ENCODE measurements around the genes DPPA3, FOXJ2 and A2ML1.

DNA sequence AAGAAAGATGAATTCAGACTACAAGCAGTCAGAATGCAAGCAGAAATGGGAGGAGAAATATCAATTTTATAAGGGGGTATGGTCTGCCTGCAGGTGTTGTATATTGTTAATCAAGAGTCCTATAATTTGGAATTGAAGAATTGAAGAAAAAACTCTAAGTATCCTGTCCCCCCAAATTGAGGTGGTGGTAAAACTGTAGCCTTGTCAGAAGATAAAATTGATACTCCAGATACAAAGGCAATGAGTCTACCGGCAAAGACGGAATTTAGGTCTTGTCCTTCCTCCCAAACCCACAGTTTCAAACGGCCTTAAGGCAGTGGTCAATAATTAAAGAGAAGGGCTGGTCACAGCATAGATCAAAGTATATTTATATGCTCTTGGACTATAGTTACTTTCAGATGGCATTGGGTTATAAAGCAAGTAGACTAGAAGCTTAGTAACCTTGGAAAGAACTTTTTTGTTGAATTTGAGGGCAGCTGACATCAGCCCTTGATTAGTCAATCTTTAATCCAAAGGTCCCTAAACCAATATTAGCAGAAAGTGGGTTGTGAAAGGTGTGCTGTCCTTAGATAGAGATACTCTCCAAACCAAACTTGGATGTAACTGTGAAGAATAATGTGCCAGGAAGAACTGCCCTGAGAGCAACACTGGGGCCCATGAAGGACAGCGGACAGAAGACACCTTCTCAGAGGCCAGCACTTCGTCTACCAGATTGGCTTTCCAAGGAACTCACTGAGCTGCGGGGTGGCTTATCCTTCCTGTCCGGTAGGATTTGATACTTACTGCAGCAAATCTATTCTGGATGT lies 10.7 kb downstream of the CD163 start:
- PRO-cap, result no peak

- PRO-cap, result no peak
These were observed at the start of gene DPPA3 for GRCh38 chr12:7711373-7711731. TSS of gene DPPA3 (plus strand) at chr12:7711433.

- PRO-cap, result no peak
These were observed 25.1 kb downstream of the SLC2A14 start for GRCh38 chr12:7847508-7848049.

DNA sequence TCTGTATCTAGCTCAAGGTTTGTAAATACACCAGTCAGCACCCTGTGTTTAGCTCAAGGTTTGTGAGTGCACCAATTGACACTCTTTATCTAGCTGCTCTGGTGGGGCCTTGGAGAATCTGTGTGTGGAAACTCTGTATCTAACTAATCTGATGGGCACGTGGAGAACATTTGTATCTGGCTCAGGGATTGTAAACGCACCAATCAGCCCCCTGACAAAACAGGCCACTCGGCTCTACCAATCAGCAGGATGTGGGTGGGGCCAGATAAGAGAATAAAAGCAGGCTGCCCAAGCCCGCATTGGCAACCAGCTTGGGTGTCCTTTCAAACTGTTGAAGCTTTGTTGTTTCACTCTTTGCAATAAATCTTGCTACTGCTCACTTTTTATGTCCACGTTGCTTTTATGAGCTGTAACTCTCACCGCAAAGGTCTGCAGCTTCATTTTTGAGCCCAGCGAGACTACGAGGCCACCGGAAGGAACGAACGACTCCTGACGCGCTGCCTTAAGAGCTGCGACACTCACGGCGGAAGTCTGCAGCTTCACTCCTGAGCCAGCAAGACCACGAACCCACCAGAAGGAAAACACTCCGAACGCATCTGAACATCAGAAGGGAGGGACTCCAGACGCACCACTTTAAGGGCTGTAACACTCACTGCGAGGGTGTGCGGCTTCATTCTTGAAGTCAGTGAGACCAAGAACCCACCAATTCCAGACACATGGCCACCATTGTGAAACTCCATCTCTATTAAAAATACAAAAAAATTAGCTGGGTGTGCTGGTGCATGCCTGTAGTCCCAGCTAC lies 9.8 kb downstream of the SLC2A14 start:
- PRO-cap, result no peak

DNA sequence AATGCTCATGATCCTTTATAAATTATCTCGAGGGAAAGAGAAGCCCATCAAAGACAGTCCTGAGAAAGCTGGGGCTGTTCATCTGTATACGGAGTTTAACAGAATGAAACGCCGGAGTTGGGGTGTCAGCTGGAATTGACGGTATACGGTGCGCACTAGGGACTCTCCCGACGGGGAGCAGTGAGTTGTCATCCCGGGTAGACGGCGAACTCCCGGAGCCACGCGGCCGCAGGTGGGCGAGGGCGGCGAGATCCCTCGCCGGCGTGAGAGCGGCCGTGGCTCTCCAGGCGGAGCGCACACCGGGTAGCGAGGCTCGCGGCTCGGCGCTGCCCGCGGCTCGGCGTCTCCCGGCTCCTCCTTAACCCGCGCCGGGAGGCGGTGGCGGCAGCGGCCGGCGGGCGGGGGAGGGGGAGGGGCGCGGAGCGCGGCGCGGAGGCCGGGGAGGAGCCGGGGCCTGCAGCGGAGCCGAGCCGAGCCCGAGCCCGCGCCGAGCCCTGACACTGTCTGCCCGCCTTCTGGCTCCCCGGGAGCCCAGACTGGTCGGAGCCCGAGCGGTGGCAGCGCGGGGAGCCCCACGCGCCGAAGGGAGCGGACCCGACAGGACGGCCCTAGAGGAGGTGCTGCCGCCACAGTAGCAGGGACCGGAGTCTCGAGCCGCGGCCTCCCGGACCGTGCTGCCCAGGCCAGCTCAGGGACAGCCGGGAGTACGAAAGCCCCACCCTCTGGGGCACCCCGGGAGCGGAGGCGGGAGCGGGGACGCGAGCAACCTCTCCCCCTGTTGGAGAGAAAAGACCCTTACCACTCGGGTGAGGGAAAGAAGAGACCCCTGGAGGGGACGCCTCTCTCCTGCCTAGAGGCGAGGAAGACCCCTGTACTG lies at the start of gene FOXJ2:
TSS of gene FOXJ2 (plus strand) at position 457 of the 877 bp plus-strand sequence.
- PRO-cap, result bidirectional peak, plus-strand start at position 459 of the sequence, minus-strand start at position 356 of the sequence; bidirectional peak, plus-strand start at position 730 of the sequence, minus-strand start at position 676 of the sequence

DNA sequence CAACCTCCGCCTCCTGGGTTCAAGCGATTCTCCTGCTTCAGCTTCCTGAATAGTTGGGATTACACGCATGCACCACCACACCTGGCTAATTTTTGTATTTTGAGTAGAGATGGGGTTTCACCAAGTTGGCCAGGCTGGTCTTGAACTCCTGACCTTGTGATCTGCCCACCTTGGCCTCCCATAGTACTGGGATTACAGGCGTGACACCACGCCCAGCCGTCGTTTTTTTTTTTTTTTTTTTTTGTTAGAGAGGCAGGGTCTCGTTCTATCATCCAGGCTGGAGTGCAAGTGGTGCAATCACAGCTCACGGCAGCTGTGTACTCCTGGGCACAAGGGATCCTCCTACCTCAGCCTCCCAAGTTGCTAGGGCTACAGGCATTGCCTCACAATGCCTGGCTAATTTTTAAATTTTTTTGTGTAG lies 1.4 kb downstream of the NECAP1 start:
- PRO-cap, result no peak

GRCh38 chr12:8181233-8181543 lies 24.4 kb downstream of the ZNF705A start:
- PRO-cap, result no peak

GRCh38 chr12:8243488-8244260 lies 16.3 kb upstream of the FAM90A1 start:
- PRO-cap, result unidirectional peak, plus-strand start at chr12:8243641; bidirectional peak, plus-strand start at chr12:8243942, minus-strand start at chr12:8243885

GRCh38 chr12:8668174-8668831 lies 5.7 kb upstream of the MFAP5 start:
- PRO-cap, result no peak

DNA sequence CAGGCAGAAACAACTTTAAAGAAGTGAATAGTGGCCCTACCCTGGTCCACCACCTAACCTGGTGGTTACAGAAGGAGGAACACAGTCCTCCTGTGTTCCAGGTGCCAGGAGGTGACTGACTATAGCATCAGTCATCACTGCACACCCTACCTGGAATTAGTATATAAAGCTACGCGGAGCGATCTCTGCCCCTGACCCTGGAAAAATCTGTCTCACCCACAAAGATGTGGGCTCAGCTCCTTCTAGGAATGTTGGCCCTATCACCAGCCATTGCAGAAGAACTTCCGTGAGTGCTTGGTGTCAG lies at the start of gene A2ML1:
TSS of gene A2ML1 (plus strand) at position 194 of the 304 bp plus-strand sequence.
- PRO-cap, result no peak

GRCh38 chr12:8951756-8952222 lies 2.3 kb upstream of the M6PR start:
- PRO-cap, result no peak

DNA sequence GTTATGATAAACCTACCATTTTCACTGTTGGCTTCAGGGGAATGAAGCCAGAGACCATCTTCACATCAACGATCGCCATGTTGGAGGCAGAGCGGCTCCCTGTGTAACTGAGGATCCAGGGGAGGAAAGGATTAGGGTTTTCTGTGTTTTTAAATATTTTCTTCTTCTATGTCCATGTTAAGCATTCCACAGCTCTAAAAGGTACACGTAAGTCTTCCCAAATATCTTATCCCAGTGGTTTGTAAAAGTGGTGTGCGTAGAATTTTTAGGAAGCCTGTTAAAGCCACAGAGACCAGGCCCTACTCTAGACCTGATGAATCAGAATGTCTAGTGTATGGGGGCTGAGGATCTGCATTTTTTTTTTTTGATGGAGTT lies 45.3 kb downstream of the A2M start:
- PRO-cap, result no peak

GRCh38 chr12:9240781-9241088 lies 32.5 kb upstream of the PZP start:
- PRO-cap, result bidirectional peak, plus-strand start at chr12:9241005, minus-strand start at chr12:9240966

DNA sequence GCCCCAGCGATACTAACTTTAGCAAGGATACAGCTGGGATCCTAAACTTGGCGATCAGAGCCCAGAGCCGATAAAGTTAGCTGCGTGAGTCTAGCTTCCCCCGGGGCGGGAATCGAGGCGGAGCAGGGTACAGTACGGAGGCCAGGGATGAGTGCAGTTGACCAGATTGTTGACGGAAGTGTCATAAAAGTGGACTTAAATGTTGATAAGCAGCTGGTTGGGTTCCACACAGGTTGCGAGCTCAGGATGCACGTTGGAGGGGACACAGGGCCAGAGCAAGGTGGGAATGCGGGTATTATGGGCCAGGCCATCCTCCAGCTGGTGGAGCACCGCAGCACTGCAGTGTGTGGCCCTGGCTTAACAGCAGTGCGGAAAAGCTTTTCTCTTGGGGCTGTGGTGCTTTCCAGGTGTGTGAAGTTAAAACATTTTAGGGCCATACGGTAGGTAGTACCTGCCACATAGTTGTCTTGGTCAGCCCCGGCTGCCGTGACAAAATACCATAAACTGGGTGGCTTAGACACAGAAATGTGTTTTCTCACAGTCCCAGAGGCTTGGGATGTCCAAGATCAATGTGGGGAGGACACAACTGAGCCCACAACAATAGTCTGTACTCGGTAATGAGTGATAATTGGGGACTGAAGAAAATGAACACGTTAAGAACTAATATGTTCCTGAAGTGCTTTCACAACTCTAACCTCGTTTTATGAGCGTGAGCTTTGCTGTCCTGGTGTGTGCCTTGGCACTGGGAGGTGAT lies 76.2 kb upstream of the PZP start:
- PRO-cap, result no peak

GRCh38 chr12:9293982-9294654 lies 85.9 kb upstream of the PZP start:
- PRO-cap, result no peak

DNA sequence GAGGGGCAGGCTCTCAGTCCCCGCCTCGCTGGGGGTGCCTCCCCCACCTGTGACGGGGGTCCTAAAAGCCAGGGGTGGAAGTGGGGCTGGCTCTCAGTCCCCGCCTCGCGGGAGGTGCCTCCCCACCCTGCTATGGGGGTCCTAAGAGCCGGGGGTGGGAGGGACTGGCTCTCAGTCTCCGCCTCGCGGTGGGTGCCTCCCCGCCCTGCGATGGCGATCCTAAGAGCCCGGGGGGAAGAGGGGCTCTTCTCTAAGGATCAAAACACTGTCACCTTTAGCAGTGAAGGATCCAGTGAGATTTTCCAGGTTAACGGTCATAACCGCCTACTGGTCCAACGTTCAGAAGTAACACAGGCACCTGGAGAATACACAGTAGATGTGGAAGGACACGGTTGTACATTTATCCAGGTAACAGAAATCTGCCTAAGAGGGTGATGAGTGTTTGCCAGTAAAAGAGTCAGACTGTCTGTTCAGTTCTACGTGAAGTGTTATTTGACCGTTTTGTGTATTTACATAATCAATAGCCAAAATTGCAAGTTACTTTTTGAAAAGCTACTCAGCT lies 37.1 kb downstream of the KLRB1 start:
- PRO-cap, result no peak

- PRO-cap, result no peak
These were observed 29.4 kb downstream of the CD69 start for GRCh38 chr12:9731286-9731787.

GRCh38 chr12:9738923-9739694 lies 21.6 kb downstream of the CD69 start:
- PRO-cap, result no peak

DNA sequence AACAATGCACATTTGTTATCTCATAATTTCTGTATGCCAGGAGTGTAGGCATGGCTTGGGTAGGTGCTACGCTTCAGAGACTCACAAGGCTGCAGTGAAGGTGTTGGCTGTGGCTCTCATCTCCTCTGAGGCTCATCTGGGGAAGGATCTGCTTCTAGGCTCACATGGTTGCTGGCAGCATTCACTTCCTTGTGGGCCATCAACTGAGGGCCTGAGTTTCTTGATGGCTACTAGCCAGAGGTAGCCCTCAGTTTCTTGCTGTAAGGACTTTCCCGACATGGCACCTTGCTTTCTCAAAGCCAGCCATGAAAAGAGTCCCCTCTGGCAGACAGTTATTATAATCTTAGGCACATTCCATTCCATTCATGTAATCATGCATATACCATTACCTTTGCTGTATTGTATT lies 20.3 kb downstream of the CD69 start:
- PRO-cap, result no peak

- PRO-cap, result no peak
These were observed 2.7 kb downstream of the CLEC12A start for GRCh38 chr12:9974002-9974225.

Data from sciatic nerve (tissue), 1 donor.